ENCODE data around the genes ZFYVE1 and MIDEAS.

DNA sequence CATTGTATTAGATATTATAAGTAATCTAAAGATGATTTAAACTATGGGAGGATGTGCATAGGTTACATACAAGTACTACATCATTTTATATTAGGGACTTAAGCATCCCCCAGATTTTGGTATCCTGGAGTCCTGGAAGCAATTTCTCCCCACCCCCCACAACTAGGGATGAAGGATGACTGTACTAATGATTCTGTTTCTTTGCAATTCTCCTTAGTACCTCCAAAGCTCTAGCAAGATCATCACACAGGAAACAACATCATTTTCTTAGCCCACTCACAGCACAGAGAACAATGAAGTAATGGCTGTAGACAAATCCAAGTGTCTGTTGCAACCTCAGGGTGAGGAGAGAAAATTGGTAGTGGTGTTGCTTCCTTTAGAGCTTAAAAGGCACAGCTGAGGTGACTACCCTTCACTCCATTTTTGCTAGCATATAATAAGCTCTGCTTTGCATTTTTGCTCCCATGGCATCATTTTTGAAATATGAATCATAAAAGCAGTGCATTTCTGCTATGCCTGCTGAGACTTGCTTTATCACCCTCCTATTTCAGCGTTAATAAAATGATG, 18.7 kb upstream of the PCNX1 start:
- PRO-cap, result no peak

DNA sequence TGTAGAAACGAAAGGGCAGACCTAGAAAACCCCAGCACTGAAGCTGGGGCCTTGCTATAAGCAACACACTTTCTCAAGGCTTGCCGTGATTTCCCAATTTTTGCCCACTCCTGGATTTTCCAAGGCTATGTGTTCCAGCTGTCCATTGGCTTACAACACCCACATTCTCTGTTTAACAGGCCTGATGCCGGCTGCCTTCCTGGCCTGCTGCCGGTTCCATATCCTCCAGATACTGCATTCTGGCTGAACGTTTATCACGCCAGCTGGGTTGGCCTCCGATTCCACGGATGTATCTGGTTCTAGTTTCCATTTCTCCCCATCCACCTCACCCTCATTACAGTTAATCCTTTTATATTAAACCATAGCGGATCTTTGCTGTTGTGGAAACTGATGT, 2.0 kb upstream of the PCNX1 start:
- PRO-cap, result no peak

GRCh38 chr14:70920598-70920960, 13.3 kb downstream of the PCNX1 start:
- PRO-cap, result no peak

- PRO-cap, result no peak
These were observed 161.6 kb downstream of the SIPA1L1 start for GRCh38 chr14:71481840-71482322.

DNA sequence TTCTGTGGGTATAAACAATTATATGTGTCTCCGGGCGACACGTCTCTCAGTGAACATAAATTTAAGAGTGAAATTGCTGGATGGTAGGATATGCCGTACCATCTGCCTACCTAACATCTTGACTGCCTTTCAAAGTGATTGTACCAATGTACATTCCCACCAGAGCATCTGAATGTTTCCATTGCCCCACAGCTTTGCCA, 197.1 kb downstream of the SIPA1L1 start:
- PRO-cap, result no peak

DNA sequence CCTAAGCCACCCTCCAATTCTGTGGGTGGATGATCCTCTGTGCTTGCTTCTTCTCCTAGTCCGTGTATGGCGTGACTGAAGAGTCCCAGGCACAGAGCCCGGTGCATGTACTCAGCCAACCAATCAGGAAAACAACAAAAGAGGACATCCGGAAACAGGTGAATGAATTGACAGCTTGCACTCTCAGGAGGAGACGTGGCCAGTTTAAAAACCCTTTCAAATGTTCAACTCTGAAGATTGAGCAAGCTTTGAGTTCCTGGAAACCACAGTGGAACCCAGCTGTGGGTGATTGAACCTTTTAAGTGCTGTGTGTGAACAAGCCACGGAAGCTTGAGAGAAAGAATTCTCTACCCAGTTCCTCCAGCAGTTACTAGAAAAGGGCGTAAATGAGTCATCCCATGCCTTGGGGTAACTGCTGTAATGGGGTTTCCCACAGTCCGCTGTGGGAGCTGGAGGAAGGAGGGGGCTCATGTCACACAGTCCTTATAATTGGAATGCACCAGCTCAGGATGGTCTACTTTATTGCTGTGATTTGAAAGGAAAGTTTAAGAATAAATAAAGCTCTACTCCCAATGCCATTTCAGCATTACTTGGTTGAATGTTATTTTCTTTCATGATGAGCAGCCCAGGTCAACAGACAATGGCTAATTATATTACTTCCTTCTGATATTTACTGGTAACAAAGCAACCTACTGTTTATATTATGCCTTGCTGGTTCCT, 417.1 kb downstream of the DPF3 start:
- PRO-cap, result no peak

DNA sequence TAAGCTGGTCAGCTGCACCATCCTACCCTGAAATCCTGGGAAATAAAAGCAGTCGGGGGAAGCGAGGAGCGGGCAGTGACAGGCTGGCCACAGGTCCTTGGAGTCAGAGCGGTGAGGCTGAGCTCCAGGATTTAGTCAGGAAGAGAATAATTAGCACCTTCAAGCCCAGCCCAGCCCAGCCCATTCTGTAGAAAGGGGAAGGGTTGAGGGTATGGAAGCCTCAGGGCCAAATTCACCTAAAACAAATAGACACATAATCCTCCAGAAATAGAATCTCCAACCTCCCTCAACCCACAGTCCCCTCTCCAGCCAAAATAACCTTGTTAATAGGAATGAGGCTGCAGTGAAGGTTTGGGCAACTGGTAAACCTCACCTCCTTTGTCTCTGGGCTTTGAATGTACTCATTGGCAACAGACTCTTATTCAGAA, 334.2 kb downstream of the DPF3 start:
- PRO-cap, result no peak

DNA sequence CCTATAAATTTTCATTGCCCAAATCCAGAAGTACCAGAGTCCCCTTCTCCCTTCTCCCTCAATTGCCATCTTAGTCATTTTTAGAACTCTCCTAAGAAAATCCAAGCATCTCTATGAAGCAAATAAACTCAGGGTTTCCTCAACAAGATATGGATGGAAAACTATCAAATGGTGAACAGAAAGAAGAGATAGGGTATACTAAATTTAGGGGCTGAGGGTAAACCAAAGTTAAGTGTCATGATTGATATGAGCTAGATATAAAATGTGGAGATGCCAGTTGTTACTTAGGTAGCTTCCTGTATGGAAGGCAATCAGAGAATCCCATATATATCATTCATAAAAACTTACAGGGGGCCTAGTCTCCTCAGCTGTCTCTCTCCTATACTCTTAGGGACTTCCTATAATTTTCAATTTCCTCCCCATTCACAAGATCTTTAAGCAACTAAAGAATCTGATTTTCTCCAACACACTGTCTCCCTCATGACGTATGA, 217.9 kb downstream of the DPF3 start:
- PRO-cap, result no peak

DNA sequence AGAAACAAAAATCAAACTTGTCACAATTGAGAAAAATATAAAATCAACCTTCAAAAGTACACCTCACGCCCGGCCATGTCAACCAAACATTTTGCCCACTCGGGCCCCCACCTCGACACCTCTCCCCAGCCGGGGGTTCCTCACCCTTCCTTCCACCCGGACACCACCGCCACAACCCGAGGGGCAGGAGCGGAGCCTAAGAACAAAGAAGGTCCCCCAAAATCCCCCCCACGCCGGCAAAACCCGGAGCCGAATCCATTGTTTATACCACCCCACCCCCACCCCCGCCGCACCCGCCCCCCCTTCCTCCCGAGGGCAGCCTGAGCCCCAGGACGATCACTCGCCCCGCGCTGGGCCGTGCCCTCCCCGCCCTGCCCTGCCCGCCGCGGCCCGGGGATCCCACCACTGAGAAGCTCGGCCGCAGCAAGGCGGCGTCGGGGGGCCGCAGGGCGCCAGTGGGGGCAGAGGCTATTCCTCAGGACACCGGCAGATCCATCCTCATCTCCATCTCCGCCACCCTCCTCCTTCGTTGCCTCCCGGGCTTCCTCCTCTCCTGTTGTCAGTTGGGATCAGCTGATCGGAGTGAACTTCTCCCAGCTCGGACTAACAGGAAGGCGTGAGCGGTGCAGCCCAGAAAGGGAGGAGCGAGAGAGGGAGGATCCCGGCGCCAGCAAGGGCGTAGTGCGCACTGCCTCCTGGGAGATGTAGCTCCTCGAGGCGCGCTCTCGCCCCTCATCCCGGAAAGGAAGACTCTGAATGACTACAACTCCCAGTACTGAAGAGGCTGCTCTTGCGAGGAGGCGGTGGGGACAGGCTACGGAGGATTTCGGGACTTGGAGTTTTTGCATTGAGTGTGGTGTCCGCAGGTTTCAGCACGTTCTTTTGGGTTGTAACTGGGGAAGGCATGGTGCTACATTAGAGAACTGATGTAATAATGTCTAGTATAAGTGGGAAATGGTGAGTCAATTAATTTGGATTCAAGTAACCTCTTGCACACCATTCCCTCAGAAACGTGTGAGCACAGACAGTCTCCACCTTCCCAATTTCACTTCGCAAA, at the start of gene ZFYVE1:
Gene ZFYVE1, minus strand, starts transcription at position 584 of the 1,057 bp plus-strand sequence.
- PRO-cap, result bidirectional peak, plus-strand start at position 775 of the sequence, minus-strand start at position 555 of the sequence

DNA sequence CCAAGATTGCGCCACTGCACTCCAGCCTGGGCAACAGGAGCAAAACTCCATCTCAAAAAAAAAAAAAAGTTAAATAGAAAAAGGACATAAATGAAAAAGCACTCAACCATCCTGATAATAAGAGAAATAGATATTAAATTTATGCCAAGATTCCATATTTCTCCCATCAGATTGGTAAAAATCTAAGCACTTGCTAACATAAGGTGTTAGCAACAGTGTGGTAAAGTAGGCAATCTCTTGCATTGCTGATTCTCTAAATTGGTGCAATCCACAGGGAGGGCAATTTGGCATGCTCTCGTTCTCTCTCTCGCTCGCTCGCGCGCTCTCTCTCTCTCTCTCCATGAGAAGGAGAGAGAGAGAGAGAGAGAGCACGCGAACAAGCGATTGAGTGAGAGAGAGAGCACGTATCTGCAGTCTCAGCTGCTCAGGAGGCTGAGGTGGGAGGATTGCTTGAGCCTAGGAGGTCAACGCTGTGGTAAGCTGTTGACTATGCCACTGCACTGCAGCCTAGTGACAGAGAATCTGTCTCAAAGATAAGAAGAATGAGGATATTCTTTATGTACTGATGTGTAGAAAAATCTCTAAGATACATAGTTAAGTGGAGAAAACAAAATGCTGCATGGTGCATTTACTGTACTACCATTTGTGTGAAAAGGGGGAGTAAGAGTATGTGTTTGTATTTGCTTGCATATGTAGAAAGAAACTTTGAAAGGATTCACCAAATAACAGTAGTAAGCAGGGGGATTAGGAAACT, 26.0 kb downstream of the PSEN1 start:
- PRO-cap, result no peak

DNA sequence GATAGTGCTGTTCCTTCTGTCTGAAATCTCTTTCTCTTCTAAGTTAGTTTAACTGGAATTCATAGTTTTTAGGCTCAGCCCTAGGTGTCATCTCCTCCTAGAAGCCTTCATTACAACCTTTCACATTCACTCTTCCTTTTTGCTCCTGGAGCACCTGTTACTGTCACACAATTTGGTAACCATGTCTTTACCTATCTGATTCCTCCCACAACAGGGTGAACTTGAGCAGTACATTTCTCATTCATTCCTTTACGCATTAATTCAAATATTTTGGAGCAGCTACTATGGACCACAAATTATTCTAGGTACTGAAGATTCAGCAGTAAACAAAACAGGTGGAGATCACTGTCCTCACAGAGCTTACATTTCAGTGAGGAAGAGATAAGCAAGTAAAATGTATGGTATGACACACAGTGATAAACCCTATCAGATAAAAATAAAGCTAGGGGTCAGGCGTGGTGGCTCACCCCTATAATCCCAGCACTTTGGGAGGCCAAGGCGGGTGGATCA, 69.3 kb downstream of the PAPLN start:
- PRO-cap, result no peak

DNA sequence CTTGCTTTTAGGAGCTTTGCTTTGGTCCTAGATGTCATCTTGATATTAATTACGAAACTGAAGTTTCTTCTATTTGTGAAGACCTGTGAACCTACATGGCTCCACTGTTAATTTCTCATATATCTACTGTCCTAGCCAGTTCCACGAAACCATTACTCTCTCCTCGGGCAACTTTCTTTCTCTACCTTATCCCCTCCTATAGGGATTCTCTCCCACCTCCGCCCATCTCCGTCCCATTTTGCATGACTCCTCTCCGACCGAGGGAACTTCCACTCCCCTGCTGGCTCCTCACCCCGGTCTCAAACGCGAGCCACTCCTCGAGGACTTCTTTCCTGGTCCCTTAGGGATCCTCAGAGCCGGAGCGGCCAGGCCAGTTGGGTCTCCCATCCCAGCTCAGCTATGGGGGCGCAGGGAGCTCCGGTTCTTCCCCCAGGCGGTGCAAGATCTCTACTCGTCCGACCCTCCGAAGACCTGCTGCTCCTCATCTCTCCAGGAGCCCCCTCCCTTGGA, 954 bp downstream of the NUMB start:
- PRO-cap, result bidirectional peak, plus-strand start at position 343 of the sequence, minus-strand start at position 240 of the sequence

DNA sequence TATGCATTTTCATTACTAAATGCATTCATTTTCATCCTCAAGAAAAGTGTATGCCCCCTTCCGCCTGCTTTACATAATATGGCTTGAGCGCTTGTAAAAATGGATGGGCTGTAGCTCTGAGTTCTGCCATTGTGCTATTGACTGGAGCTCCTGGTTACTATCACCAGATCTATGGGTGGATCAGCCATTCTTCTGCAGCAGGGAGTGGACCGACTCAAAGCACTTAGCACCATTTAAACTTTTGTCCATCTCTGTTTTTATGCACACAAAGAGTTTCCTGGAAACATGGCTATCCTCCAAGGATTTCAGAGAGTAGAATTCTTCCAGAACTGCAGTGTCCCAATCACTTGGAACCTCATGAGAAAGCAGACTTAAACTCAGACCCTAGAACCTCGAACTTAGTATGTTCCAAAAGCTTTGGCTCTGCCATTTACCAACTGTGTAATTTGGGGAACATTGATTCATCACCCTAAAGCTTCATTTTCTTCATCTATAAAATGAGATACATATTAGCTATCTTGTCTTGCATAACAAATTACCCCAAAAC, 4.5 kb upstream of the NUMB start:
- PRO-cap, result no peak

- PRO-cap, result bidirectional peak, plus-strand start at chr14:73759945, minus-strand start at chr14:73759935; bidirectional peak, plus-strand start at chr14:73760409, minus-strand start at chr14:73760055
These were observed at the start of gene MIDEAS for GRCh38 chr14:73759559-73760643. TSS of gene MIDEAS (minus strand) at chr14:73760303.

GRCh38 chr14:73786425-73787071, 26.4 kb upstream of the MIDEAS start:
- PRO-cap, result bidirectional peak, plus-strand start at chr14:73786741, minus-strand start at chr14:73786773

- PRO-cap, result no peak
These were observed 457 bp downstream of the ZNF410 start for GRCh38 chr14:73887104-73887527.

DNA sequence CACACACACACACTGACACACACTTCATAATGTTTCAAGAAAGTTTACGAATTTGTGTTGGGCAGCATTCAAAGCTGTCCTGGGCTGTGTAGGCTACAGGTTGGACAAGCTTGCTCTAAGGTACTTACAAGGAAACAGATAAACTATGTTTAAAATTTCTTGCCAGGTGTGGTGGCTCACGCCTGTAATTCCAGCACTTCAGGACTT, 27.4 kb downstream of the SYNDIG1L start:
- PRO-cap, result unidirectional peak, minus-strand start at position 93 of the sequence

- PRO-cap, result no peak
These were observed 39.2 kb downstream of the LTBP2 start for GRCh38 chr14:74572822-74573314.

GRCh38 chr14:74652712-74653484, 40.9 kb upstream of the LTBP2 start:
- PRO-cap, result no peak

GRCh38 chr14:74656011-74656421, 44.0 kb upstream of the LTBP2 start:
- PRO-cap, result no peak